Karpas-422 (cell line): ENCODE data around the gene GSE1.

GRCh38 chr16:84846626-84847312 lies 27.0 kb downstream of the CRISPLD2 start:
- PRO-cap, result no peak
- RAMPAGE, long total RNA, result no peak

DNA sequence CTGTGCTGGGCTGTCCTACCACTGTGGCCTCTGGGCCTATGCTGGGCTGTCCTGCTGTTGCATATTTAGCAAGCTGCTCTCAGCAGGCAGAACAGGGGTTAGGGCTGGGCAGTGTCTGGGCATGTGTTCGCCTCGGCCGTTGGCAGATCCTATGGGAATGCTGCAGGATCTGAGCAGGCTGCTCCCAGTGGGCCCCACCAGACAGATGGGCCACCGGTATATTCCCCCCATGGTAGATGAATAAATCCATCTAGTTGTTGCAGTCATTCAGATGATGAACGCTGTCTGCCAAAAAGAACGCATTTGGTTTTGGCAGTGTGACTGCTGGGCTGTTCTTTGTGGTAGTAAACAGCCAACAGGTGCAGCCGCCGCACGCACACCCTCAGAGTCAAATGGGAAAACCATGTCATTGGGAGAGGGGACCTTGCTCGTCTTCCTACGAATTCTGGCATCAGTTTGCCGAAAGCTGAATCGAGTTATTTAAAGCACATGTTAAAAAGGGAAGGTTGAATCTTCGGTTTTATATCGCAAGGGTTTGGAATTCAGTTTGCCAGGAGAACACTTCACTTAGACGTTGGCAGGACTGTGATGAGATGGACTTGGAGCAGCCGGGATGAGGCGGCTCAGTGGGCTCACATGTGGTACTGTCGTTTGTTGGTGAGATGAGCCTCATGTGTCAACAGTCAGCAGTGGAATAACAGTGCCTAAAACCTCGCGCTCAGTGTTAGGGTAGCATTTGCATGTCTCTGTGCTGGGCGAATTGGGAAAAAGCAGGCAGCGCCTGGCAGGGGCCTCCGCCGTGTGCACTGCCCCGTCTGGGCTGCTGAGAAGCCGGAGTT lies 49.4 kb downstream of the CRISPLD2 start:
- PRO-cap, result no peak
- RAMPAGE, long total RNA, result no peak

- PRO-cap, result no peak
- RAMPAGE, long total RNA, result no peak
Measured at GRCh38 chr16:84873730-84874302, 54.0 kb downstream of the CRISPLD2 start.

DNA sequence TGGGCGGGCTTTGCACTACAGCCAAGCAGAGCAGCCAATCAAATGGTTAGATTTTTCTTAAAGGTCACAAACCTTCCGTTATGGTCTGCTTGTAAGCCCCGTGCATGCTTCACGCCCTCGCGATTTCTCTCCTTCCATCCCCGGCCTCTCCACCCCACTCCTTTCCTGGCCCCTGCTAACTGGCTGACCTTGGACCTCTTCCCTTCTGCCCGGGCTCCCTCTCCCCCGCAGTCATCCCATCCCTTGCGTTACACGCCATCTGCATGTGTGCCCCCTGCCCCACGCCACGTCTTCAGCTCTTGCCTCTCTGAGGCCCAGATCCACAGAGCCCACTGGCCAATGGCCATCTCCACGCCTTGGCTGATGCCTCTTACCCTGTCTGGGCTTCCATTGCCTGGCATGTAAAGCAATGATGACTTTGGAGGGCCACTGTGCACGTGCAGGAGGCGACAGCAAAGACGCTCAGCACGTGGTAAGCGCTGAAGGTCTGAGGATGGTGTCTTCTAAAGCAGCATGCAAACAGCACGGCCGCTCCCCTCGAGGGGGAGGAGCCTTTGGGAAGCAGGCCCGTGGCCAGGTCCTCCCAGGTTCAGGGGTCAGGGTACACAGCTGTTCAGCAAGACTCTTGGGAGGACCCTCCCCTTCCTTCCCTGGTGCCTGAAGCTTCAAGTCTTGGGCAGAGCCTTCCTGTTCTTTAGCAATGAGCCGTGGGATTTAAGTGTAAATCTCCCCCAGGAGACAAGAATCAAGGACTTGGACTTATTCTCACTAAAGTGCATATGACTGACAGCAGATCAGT lies 86.7 kb downstream of the ZDHHC7 start:
- PRO-cap, result no peak
- RAMPAGE, long total RNA, result no peak

DNA sequence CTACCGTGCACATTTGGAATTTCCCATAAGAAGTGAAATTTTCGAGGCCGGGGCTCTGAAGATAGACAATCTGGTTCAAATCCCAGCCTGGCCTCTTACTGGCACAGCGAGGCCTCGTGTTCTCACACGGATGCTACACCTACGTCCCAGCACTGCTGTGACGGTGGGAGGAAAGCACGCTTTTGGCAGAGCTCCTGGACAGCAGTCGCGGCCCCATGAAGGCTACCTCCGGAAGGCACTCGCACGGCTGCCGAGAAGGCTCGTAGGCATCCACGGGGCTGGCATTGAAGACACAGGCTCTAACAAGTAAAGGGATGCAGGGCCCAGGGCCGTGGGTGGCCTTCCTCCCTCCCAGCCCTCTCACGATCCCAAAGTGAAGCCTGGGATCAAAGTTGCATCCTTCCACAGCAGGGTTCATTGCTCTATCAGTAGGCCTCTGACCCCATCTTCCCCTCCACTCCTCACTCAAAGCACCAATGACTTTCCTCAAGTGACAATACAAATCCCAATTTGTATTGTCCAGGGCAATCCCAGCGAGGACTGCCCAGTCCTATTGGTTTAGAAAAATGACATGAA lies 25.0 kb downstream of the ZDHHC7 start:
- PRO-cap, result no peak
- RAMPAGE, long total RNA, result no peak

GRCh38 chr16:85104626-85105193 lies 7.6 kb downstream of the CIBAR2 start:
- PRO-cap, result no peak
- RAMPAGE, long total RNA, result no peak

GRCh38 chr16:85136177-85137063 lies 24.1 kb upstream of the CIBAR2 start:
- PRO-cap, result no peak
- RAMPAGE, long total RNA, result no peak

GRCh38 chr16:85153720-85154246 lies 41.5 kb upstream of the CIBAR2 start:
- PRO-cap, result no peak
- RAMPAGE, long total RNA, result no peak

- PRO-cap, result no peak
- RAMPAGE, long total RNA, result no peak
Measured at GRCh38 chr16:85291162-85292164, 179.2 kb upstream of the CIBAR2 start.

DNA sequence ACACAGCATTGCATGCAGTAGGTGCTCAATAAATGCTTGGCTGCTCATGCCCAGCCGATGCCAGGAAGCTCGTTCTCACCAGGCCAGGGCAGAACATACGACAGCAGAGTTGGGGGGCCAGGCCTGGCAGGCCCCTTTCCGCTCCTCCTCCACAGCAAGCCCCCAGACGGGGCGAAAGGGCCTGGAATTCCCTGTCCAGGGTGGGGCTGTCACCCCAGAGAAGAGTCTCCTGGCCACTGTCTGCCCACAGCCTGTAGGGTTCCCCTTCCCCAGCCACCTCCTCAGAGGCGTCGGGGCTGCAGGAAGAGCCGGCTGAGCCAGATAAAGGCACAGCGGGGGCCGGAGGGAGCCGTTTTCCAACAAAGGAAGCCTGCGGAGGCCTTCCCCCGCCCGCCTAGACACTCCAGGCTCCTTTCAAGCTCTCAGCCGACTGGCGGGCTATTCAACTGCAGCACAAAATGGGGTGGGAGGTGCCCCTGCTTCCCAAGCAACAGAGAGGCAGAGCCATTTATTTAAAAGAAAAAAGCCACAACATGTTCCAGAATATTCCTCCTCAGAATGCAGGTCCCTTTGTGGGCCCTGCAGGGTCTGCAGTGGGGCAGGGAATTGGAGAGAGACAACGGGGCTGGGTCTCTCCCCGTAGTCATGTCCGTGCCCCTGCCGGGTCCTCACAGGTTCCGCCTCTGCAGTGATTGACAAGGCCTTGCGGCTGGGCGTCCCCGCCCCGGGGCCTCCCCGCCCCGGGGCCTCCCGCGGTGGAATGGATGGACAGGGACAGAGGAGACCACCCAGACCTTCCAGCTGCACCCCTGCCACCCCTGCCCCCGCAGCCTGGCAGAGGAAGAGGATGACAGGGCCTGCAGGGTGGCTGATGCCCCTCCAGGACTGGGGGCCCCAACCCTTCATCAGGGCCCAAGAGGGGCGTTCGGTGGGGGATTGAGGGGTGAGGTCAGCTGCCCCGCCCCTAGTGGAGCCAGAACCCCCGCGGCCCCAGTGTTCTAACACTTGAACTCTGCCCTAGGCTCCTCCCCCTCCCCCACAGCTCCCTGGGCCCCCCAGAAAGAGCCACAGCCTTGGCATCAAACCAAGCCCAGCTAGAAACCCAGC lies 216.2 kb upstream of the CIBAR2 start:
- PRO-cap, result no peak
- RAMPAGE, long total RNA, result no peak

DNA sequence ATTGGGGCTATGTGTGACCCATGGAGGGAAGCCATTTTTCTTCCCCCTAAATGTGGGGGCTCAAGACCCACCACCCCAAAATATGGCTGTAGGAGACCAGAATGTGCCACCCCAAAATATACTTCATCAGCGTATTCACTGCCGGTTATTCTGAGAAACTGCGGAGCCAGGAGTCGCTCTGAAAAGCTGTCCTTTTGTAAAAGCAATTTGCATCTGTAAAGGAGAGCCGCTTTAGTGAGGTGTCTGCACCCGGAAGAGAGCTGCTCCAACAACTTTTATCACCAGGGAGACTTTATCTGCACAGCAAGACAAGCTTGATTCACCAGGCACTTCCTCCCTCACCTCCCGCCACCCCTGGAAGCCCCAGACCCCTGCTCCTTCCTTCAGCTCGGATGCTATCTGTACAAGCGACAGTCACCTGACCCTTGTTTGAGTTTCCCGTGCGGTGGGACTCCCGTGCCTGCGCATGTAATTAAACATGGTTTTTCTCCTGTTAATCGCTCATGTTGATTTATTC lies 222.4 kb upstream of the CIBAR2 start:
- PRO-cap, result no peak
- RAMPAGE, long total RNA, result no peak

DNA sequence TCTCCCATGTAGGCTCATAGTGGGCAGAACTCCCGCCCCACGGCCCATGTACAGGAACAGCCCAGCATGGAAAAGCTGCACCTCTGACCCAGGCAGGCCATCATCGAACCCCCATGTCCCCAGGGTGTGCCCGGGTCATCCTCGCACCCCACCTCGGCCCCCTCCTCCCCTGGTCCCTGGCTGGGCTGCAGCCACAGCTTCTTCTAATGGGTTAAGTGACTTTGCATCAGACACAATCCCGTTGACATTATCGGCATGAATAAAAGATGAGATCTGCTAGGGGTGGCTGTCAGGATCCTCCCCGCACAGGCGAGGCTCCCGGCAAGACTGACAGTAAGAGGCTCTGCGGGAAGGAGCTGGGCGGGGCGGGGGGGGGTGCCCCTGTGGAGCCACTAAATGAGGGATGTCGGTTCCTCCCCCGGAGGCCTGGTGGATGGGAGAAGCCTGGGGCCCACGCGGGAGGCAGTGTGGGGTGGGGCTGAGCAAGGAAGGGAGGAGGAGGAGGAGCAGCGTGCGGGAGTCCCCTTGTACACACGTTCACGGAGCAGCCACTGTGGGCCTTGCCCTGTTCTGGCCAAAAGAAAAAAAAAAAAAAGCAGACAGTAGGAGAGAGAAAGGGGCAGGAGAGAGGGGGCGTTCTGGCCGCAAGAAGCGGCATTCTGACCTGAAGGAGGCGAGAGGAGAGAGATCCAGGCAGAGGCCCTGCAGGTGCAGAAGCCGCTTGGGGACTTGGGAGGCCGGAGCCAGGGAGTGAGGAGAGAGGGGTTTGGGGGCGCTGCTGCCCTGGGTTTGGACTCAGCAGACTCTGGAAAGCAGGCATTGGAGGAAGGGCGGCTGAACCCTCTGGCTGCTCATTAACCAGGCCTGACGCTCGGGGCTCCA lies 190.9 kb upstream of the GSE1 start:
- PRO-cap, result no peak
- RAMPAGE, long total RNA, result no peak

- PRO-cap, result no peak
- RAMPAGE, long total RNA, result no peak
Measured at GRCh38 chr16:85432974-85433979, 179.8 kb upstream of the GSE1 start.

GRCh38 chr16:85458705-85459303 lies 154.3 kb upstream of the GSE1 start:
- PRO-cap, result no peak
- RAMPAGE, long total RNA, result no peak

DNA sequence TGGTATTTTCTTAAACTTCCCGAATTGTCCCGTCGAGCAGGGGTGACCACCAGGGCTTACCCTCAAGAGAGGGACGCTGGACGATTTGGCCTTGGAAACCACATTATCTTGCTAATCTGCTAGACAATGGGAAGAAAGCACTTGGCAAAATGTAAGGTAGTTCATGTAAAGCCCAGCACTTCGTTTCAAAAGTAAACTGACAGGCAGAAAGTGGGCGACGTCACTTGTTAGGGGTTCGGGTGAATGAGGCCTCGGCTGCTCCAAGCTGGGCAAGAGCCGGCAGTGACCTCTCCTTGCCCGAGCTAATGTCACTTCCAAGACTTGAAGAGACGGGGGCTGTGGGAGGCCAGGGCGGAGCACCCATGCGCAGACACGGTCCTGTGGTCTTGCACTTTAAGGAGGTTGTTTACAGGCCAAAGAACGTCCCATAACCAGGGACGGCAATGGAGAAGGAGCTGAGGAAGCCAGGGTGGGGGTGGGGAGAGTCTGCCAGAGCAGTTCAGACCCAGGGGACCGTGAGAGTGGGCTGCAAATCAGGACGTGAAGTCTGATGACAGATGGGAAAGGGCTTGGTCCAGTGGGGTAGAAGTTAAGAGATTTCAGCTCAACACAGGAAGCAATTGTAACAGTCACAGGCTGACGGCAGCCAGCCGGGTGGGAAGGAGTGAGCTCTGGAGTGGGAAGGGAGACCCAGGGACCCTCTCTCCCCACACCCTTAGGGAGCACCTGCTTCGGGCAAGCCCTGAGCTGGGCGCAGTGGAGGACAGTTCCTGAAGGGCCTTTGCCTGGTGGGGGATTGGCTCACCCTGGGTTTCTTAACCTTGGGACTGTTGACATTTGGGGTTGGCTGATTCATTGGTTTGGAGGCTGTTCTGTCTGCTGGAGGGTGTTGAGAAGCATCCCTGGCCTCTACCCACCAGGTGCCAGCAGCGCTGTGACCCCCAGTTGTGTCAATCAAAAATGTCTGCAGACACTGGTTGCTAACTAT lies 152.5 kb upstream of the GSE1 start:
- PRO-cap, result no peak
- RAMPAGE, long total RNA, result no peak

- PRO-cap, result no peak
- RAMPAGE, long total RNA, result no peak
Measured at GRCh38 chr16:85517915-85518342, 95.2 kb upstream of the GSE1 start.

DNA sequence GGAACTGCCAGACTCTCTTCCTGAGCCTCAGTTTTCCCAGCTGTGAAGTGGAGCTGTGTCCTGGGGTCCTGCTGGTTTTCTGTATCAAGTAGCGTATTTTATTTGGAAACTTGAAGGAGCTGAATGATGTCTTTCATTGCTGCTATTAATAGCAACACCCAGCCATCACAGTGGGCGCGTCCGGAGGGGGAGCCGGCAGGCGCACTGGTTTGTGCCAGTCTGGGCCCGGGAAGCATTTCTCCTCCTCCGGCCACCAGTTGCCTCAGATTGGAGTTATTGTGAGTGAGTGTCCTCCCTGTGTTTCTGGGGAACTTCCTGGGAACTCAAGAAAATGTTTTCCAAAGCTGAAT lies 39.6 kb upstream of the GSE1 start:
- PRO-cap, result no peak
- RAMPAGE, long total RNA, result no peak

DNA sequence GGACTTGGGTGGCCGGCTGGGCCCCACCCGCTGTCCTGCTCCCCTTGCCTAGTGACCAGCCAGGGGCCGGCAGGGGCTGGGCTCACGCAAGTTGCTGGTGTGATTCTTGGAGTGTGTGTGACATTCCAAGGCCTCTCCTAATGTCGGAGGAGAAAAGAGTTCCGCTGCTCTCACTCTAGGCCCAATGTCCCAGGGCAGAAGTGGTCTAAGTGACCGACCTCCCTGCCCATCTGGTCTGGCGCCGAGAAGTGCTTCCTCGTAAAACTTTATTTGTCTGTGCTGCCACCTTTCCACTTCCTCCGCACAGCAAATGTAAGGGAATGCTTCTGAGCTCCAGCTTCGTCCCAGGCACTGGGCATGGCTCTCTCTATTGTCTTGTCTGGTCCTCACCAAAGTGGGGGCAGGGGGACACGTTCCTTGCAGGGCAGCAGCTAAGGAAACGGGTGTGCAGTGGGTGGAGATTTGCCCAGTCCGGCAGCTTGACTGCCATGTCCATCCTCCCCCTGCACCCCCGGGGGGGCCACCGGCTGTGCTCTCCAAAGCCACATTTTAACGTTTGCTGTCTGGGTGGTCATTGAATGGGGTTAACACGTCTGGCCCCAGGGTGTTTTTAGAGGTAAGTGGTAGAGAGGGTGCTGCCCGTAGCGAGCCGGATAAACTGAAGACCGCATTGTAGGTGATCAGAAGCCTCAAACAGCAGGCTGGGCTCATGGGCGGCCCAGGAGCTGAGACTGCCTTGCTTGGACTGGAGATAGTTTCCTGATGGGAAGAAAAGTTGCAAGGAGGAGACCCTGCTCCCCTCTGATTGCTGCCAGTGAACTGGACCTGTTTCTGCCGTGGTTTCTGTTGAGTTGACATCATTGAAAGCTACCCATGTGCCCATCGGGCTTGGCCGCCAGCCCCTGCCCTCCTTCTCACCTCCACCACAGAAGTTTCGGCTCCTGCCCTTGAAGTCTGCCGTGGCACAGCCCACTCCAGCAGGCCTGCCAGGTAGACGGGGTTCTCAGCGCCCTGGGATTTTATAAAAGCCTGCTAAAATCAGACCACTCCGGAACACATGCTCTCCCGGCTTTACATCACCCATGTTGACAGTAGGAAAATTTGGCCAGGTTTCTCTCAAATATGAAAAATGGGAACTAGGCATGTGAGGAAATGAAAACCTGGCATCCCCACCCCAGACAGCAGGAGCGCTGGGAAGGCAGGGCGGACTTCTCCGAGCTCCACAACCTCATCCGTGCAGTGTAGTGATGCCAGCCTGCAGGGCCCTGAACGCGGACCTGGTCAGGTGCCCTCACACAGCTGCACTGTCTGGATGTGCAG lies 7.5 kb upstream of the GSE1 start:
- PRO-cap, result no peak
- RAMPAGE, long total RNA, result no peak

- PRO-cap, result no peak
- RAMPAGE, long total RNA, result no peak
Measured at GRCh38 chr16:85611306-85611490, 1.9 kb upstream of the GSE1 start.

- PRO-cap, result no peak
- RAMPAGE, long total RNA, result no peak
Measured at GRCh38 chr16:85612553-85613672, at the start of gene GSE1. Gene GSE1, plus strand, starts transcription at chr16:85613322.